Measurements from ENCODE around the gene IFNAR2.

DNA sequence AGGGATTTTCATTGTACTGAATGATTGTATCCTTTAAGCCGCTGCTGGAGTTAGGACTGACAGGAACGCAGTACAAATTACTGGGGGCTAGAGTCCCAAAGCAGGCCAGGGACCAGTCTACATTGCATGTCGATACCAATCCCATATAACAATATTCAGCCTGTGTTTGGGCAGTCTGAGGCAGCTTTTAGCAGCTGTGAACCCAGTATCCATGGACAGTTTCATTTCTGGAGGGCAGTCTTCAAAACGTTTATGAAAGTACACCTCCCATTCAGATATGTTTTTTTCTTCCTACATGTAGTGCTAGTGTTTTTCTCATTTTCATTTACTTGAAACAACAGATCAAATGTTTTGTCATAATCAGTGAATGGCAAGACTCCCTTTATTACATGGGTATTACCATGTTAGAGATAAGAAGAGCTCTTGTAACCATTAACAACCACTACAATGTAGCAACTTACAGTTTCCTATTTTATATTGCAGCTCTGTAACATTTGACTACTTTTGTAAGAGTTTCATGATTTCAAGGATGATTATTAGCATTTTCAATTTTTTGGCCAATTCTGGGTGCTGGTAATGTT, 4.0 kb upstream of the SYNJ1 start:
- PRO-cap = no peak

DNA sequence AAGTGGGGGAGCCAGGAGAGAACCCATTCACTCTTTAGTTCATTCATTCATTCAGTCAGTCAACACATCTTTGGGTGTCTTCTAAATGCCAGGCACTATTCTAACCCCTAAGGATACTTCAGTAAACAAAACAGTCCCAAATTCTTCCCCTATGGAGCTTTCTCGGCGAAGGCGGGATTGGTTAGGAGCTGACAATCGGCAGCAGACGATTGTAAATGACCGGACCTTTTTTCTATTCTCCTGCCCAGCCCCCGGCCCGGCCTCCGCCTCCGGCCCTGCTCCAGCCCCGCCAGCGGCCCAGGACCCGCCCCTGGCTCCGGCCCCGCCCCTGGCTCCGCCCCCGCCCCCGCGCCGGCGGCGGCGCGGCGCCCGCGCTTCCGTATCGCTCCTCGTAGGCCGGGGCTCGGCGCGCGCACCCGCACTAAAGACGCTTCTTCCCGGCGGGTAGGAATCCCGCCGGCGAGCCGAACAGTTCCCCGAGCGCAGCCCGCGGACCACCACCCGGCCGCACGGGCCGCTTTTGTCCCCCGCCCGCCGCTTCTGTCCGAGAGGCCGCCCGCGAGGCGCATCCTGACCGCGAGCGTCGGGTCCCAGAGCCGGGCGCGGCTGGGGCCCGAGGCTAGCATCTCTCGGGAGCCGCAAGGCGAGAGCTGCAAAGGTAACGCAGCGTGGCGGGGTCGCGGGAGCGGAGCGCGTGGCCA, at the start of gene IFNAR2:
TSS of gene IFNAR2 (plus strand) at position 380 of the 701 bp plus-strand sequence.
- PRO-cap = unidirectional peak, plus-strand start at position 392 of the sequence

- PRO-cap = no peak
Observed at GRCh38 chr21:33290226-33291011, 24.3 kb downstream of the IL10RB start.

DNA sequence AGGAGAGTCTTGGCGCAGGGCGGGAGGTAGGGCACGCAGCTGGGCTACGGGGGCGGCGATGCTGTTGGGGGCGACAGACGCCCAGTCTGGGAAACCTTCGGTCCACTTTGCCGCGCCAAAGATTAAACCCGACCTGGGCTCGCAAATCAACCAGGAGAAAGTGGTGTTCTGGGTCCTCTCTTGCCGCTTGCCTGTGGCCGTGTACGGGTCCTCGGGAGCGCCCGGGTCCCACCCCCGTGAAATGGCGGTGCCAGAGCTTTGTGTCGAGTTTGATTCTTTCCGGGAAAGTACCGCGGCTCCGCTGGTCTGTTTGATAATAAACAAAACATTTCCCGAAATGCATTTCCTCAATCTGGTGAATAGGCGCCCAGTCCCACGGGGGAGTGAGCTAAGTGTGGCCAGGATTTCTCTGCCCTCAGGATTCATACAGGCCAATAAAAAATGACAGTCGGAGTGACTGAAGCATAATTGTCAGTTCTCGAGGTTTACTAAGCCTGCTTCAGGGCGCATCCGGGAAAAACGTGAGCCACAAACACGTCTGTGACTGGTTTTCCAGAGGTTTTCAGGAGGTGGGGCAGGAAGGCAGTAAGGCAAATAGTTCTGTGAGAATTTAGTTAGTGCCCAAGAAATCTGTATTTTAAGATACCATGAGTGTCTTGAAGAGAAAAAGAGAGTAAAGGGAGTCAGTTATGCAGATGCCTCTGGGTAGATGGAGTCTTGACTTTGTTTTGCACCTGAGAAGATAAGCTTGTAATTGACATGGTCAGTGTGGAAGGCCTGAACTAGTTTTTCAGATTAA, 574 bp downstream of the IFNAR1 start:
- PRO-cap = no peak

- PRO-cap = unidirectional peak, minus-strand start at chr21:33380659
Observed at GRCh38 chr21:33380548-33381089, 22.6 kb upstream of the IFNGR2 start.

DNA sequence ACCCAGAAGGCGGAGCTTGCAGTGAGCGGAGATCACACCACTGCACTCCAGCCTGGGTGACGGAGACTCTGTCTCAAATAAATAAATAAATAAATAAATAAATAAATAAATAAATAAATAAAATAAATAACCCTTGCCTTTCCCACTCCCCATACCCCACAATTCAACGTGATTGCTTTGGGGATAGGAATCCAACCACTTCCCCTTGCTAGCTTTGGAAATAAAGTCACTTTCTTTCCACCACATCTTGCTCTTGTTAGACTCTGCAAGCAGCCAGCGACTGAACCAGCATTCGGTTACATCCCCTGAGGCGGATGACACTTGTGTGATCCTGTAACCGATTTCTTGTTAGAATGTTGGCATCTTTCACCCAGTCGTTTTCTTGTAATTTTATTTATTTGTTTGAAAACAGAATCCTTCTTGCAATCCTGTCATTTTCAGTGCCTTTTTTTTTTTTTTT, 1.7 kb upstream of the IFNGR2 start:
- PRO-cap = no peak

DNA sequence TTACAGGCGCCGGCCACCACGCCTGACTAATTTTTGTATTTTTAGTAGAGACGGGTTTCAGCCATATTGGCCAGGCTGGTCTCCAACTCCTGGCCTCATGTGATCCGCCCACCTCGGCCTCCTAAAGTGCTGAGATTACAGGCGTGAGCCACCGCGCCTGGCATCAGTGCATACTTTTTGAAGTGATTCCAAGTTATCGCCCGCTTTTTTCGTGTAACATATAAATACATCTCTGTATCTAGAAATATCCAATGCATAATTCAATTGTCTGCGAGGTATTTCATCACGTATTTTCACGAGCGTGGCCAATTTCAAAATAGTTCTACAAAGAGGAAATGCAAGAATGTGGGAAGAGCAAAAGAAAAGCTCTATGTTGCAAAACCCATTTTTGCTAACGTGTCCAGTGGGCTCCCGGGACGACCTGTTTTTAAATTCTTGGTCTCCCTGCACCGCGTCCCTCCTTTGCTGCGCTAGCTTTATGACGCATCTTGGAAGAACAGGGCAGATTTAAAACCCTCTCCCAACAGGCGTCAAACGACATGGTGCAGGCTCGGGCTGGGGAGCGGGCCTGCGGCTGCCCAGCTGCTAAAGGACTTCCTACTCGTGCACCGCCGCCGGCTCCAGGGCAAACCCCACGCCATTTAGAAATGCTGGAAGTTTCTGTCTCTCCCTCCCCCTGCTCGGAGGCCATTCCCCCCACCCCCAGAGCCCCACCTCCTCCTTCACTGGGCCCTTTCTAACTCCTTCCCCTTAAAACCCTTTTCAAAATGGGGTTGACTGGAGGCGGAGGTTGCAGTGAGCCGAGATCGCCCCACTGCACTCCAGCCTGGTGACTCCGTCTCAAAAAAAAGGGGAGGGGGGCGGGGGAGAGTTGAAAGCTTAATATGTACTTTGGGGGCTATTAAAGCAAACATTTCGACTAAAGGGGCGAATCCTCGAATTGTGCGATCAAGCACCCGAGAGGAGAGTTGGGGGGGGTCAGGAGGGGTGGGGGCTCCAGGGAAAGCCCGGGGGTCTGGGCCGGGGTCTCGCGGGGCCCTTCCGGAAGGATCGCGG, 761 bp upstream of the IFNGR2 start:
- PRO-cap = unidirectional peak, plus-strand start at position 537 of the sequence; unidirectional peak, plus-strand start at position 765 of the sequence

DNA sequence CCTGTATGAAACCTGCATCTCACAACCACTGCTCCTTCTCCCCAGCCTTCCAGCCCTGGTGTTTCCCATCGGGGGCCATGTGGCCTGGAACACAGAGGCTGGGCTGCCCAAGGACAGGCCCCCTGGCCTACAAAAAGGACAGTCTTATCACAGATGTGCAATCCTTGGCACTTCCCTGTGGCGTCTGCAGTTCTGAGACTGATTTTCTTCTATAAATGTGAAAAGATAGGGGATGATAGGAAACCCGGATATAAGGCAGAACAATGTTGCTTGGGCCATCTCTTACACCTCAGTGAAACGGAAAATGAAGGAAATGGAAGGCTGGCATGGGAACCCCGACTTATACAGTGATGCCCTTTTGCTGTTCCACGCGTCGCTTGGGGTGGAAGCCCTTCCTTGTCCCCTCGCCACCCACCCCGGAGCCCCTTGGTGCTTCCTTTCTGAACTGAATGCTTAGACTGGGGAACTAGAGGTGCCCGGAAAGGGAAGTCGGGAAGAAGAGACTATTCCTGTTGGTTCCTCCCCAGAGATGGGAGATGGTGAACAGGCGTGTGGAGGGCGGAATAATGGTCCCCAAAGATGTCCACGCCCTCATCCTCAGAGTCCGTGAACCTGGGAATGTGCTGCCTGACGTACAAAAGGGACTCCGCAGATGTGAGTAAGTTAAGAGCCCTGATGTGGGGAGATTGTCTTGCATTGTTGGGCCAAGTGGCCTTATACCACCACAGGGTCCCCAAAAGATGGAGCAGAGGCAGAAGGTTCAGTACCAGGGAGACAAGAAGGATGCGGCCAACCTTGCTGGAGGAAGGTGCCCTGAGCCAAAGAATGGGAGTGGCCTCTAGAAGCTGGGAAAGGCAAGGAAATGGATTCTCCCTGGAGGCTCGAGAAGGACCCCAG, 8.0 kb downstream of the IFNGR2 start:
- PRO-cap = no peak

GRCh38 chr21:33411815-33412336, 8.7 kb downstream of the IFNGR2 start:
- PRO-cap = no peak

GRCh38 chr21:33554088-33554418, 11.2 kb downstream of the SON start:
- PRO-cap = no peak

- PRO-cap = no peak
Observed at GRCh38 chr21:33559026-33559971, 16.5 kb downstream of the SON start.

- PRO-cap = no peak
Observed at GRCh38 chr21:33564162-33564844, 21.5 kb downstream of the SON start.

GRCh38 chr21:34128010-34128590, 54.7 kb downstream of the MRPS6 start:
- PRO-cap = no peak

DNA sequence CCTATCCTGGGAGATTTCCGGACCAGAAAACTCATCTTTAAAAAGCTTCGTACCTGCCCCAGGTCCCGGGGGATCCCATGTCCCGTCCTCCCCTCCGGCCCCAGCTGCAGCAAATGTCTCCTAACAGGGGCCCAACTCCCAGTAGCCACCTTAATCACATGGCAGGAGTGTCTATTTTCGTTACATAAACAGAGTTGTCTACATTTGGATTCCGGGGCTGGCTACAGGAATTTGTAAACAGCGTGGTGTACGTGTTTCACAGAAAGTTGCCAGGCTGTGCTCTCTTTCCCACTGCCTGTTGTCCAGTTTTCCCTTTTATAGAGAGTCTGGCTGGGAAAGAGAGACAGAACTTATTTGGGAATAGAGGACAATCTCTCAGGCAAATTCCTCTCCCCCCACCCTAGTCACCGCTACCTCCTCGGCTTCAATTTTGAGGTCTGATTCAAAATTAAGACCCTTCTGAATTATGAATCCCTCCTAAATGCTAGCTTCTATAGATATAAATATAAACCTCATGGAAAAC, 17.8 kb upstream of the KCNE2 start:
- PRO-cap = no peak

DNA sequence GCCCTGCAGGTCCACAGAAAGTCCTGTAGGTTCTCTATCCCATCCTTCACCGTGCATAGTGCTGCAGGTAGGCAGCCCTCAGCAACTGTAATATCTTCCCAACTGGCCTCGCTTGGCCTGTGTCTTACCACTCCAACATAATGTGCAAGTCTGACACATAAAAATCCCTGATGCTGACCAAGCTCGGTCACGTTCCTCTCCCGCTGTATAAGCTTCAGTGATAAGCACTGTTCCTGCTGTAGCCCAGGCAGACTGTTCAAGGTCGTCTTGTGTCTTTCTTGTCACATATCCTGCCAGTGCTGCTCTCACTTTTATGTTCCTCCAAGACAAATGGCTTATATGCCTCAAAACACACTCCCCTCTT, 19.4 kb upstream of the KCNE1 start:
- PRO-cap = no peak

GRCh38 chr21:34618873-34619346, 4.0 kb upstream of the RCAN1 start:
- PRO-cap = no peak

- PRO-cap = no peak
Observed at GRCh38 chr21:34807330-34807913, 138.6 kb downstream of the CLIC6 start.

DNA sequence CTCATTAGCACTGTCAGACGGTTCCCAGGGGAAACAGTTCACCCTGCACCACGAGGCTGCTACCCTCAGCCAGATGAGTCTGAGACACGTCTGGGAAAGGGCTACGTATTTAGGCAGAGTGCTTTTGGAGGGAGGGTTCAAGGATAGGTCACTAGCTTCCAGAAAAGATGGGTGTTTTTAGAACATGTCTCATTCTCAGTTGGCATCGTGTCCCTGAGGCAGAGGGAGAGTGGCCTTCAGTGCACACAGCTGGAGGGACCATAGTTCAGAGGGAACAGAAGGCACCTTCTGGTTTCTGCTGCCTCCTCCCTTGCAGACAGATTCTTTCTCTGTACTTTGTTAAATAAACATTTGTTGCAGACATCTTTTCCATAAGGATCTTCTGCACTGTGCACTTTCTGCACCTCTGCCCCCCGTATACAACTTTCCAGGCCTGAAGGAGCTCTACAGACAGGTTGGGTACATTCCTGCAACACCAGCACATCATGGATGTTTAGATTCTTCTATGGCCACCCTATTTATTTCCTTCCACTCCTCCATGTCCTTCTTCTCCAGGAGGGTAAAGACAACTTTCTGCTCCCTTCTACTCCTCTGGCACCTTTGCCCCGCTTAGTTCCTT, 140.0 kb downstream of the CLIC6 start:
- PRO-cap = no peak

GRCh38 chr21:34813978-34814820, 145.4 kb downstream of the CLIC6 start:
- PRO-cap = no peak

DNA sequence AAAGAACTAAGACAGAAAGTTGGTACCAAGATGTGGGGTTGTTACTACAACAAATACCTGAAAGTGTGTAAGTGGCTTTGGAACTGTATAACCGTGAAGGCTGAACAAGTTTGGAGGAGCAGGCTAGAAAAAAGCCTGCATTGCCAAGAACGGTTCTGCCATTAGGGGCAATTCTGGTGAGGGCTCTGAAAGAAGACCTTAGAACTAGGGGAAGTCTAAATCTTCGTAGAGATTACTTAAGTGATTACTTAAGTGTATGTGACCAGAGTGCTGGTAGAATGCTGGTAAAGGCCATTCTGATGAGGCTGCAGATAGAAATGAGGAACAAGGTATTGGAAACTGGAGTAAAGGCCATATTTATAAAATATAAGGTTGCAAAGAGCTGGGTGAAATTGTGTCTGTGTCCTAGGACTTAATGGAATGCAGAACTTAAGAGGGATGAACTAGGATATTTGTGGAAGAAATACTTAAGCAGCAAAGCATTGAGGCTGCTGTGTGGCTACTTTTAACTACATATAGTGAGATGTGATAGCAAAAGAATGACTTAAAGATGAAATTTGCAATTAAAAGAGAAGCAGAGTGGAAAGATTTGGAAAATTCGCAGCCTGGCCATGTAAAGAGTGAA, 158.1 kb downstream of the CLIC6 start:
- PRO-cap = no peak

Measured in mesenteric fat pad (tissue), 1 donor.